Mesothelial cell of epicardium (in vitro differentiated cells): ENCODE data around the gene OR1J4.

DNA sequence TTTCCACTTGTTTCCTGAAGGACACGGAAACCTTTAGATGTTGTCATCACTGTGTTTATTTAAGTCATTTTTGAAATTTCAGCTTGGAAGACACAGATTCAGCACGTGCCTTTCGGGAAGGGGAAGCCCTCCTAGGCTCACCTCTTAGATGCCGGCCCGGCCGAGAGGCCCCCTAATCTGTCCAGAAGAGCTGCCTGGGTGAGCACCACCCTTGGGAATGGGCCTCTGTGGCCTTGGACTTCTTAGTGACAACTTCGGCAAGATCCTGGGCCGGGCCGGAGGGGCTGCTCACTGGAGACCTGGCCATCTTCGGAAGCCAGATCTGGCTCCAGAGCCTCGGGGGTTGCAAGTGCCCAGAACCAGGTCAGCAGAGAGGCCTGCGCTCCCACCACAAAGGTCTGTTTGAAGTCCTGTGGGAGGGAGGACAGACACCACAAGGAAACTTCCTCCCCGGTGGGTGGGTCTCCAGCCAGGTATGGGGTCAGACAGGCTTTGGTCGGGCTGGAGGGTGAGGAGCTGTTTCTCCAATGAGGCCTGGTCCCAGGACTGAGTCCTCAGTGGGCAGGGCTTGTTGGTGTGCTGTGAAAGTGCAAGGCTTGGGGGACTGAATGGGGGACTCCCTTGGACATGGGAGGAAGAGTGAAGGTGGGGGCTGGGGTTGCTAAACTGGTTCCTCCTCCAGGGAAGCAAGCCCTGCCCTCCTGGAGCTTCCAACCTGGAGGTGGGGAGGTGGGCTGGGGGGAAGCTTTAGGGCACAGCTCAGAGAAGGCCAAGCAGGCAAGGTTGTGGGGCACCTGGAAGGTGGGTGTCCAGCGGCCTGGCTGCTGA, 86.1 kb downstream of the DAB2IP start:
- PRO-cap: no peak

GRCh38 chr9:121751723-121752729, 100.6 kb downstream of the DAB2IP start:
- PRO-cap: no peak

- PRO-cap: no peak
These were observed 122.7 kb downstream of the DAB2IP start for GRCh38 chr9:121774189-121774487.

- PRO-cap: no peak
These were observed 165.1 kb downstream of the DAB2IP start for GRCh38 chr9:121816393-121817058.

GRCh38 chr9:121852626-121853347, 201.4 kb downstream of the DAB2IP start:
- PRO-cap: no peak

- PRO-cap: no peak
These were observed 5.3 kb downstream of the TTLL11 start for GRCh38 chr9:122087752-122088321.

- PRO-cap: no peak
These were observed 1.1 kb upstream of the PTGS1 start for GRCh38 chr9:122369601-122370167.

GRCh38 chr9:122371844-122372500, 1.1 kb downstream of the PTGS1 start:
- PRO-cap: no peak

DNA sequence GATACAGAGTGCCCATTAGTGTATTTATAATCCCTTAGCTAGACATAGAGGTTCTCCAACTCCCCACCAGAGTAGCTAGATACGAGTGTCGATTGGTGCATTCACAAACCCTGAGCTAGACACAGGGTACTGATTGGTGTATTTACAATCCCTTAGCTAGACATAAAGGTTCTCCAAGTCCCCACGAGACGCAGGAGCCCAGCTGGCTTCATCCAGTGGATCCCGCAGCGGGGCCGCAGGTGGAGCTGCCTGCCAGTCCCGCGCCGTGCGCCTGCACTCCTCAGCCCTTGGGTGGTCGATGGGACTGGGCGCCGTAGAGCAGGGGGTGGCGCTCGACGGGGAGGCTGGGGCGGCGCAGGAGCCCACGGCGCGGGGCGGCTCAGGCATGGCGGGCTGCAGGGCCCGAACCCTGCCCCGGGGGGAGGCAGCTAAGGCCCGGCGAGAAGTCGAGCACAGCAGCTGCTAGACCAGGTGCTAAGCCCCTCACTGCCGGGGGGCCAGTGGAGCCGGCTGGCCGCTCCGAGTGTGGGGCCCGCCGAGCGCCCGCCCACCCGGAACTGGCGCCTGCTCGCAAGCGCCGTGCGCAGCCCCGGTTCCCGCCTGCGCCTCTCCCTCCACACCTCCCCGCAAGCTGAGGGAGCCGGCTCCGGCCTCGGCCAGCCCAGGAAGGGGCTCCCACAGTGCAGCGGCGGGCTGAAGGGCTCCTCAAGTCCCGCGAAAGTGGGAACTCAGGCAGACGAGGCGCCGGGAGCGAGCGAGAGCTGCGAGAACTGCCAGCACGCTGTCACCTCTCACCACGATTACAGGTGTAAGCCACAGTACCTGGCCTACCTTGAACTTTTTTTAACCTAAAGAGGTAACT, 35.3 kb downstream of the PTGS1 start:
- PRO-cap: no peak

- PRO-cap: no peak
These were observed at the start of gene OR1J4 for GRCh38 chr9:122518916-122519229. Gene OR1J4, plus strand, starts transcription at chr9:122519141.

GRCh38 chr9:122788962-122789281, 189 bp downstream of the OR5C1 start:
- PRO-cap: no peak

- PRO-cap: no peak
These were observed 1.6 kb downstream of the RC3H2 start for GRCh38 chr9:122903695-122903902.

- PRO-cap: no peak
These were observed 65.0 kb downstream of the GPR21 start for GRCh38 chr9:123098404-123098996.

- PRO-cap: no peak
These were observed 84.4 kb downstream of the STRBP start for GRCh38 chr9:123184017-123184340.

GRCh38 chr9:123238332-123239021, 29.9 kb downstream of the STRBP start:
- PRO-cap: no peak

DNA sequence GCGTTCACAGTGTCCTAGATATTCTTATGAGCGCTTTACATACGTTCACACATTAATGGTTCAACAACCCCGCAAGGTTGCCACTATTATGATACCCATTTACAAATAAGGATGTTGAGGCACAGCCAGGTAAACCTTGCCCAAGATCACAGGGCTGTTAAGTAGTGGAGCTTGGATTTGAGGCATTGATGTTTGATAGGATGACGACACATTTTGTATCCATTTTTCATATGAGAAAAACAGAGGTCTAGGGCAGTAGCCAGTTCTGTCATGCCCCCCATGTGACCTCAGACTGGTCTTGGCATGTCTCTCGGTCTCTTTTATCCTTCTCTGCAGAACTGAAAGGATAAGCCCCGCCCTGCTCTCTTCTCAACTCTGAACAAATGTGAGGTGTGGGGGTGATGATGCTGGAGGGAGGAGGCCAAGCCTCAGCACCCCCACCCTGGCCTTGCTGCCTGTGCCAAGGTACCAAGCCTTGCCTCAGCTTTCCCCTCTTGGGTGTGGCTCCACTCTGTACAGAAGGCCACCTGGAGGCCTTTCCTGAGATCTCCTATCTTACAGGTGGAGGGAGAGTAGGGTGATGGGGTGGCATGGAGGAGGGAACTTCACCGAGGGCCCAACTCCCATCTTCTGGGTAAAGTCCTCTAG, 19.6 kb upstream of the CRB2 start:
- PRO-cap: no peak

GRCh38 chr9:123356998-123357489, 1.0 kb downstream of the CRB2 start:
- PRO-cap: no peak

GRCh38 chr9:123368045-123368510, 12.1 kb downstream of the CRB2 start:
- PRO-cap: no peak

DNA sequence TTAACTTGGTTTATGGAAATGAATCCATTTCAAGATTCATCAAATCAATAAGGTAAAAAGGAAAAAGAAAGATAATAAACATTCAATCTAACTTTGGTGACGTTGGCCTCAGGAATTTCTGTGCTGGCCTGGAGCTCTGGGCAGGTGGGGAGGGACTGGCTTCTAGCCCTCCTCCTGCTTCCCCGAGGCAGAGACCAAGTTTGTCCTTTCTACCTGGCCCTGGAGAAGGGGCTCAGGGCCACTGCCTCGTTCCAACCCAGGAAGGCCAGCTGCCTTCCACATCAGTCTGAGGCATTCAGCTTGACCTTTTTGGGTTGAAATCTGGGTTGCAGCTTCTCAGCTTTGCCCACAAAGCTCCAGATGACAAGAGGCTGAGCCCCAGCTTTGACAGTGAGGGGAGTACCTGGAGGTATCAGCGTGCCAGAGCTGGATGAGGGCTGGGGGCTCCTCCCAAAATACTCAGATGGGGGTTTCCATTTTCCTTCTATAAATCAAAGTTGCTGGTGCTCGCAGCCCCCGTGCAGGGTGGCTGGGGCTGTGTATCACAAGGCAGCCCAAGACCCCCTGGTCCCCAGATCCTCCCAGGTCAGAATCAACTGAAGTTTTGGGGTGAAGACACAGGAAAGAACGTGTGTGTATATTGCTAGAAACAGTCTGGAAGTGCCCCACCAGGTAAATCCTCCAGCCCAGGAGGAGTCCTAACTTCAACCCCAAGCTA, 24.4 kb downstream of the CRB2 start:
- PRO-cap: no peak

GRCh38 chr9:123495069-123495843, 139.3 kb downstream of the CRB2 start:
- PRO-cap: no peak